IMR-90 (cell line): Measurements from ENCODE around the genes HTR3C and THPO.

GRCh38 chr3:181715995-181716476, 4.3 kb downstream of the SOX2 start:
- RRBS: no CpG with 5 or more reads among the region's 5 CpGs
CAGE:
- cytosol, long polyA plus RNA: no peak
- long polyA plus RNA: no peak
- nucleus, long polyA plus RNA: no peak

DNA sequence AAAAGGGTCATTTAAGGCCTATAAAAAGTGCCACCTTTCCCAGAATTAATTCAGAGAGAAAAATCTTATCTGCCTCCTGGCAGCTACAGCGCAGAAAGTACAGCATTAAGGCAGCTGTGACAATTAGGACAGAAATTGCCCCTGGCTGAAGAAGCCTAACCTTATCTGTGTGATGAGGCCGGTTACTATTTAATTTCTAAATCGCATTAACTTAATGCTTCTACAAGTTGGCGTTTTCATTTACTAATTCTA, 1.2 kb downstream of the ATP11B start:
- RRBS: no CpG with 5 or more reads among the region's 4 CpGs
CAGE:
- cytosol, long polyA plus RNA: no peak
- long polyA plus RNA: no peak
- nucleus, long polyA plus RNA: no peak

- RRBS: no CpG with 5 or more reads among the region's 7 CpGs
CAGE:
- cytosol, long polyA plus RNA: no peak
- long polyA plus RNA: no peak
- nucleus, long polyA plus RNA: no peak
Observed at GRCh38 chr3:182814277-182814897, 21.1 kb downstream of the ATP11B start.

- RRBS: no CpG with 5 or more reads among the region's 3 CpGs
CAGE:
- cytosol, long polyA plus RNA: no peak
- long polyA plus RNA: no peak
- nucleus, long polyA plus RNA: no peak
Observed at GRCh38 chr3:182890699-182891262, 89.6 kb downstream of the DCUN1D1 start.

DNA sequence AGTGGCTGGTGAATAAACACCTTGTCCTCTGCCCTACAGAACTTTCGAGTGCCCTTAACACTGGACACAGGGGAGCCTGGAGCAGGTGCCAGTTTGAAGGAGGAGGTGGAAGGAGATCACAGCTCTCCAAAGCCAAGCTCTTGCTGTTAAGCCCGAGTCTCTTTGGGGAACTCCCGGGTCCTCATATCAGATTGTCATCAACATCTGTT, 31.3 kb downstream of the LAMP3 start:
- RRBS: no CpG with 5 or more reads among the region's 3 CpGs
CAGE:
- cytosol, long polyA plus RNA: no peak
- long polyA plus RNA: no peak
- nucleus, long polyA plus RNA: no peak

GRCh38 chr3:183370814-183371291, 57.6 kb downstream of the MCF2L2 start:
- RRBS: no CpG with 5 or more reads among the region's 4 CpGs
CAGE:
- cytosol, long polyA plus RNA: no peak
- long polyA plus RNA: no peak
- nucleus, long polyA plus RNA: no peak

DNA sequence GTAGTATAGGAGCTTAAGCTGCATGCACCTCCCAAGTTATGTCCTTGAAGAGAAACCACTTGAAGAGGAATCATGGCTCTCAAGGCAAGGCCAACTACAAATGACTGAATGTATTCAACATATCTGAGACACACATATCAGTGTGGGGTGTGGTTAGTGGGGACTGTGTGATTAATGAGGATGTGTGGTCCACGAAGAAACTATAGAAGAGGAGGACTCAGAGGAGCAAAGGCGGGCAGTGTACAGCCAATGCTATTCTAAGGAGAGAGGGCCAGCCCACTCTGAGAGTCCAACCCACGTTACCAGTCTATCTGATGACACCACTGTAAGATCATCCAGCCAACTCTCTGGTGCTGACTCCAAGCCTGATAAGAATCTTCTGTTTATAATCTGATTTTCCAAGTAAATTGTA, 47.3 kb downstream of the MCF2L2 start:
- RRBS: no CpG with 5 or more reads among the region's 3 CpGs
CAGE:
- cytosol, long polyA plus RNA: no peak
- long polyA plus RNA: no peak
- nucleus, long polyA plus RNA: no peak

DNA sequence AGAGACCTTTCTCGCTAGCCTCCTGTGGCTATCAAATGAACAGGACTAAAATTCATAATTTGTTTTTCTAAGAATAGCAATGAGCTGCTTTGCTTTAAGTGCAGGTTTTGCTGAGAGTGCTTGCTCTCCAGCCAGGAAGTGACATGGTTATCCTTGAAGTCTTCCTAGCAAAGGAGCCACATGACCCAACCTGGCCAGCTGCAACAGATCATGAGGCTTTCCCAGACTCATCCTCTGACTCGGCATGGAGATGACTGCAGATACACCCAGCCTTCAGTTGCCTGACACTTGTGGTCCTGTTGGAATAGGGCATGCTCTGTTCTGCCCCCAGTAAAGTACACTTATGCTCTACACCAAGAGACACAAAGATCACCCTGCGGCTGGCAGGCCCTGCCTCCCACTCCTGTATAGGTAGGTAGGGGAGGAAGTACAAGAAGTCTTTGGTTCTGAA, 35.9 kb downstream of the MCF2L2 start:
- RRBS: no CpG with 5 or more reads among the region's 3 CpGs
CAGE:
- cytosol, long polyA plus RNA: no peak
- long polyA plus RNA: no peak
- nucleus, long polyA plus RNA: no peak

DNA sequence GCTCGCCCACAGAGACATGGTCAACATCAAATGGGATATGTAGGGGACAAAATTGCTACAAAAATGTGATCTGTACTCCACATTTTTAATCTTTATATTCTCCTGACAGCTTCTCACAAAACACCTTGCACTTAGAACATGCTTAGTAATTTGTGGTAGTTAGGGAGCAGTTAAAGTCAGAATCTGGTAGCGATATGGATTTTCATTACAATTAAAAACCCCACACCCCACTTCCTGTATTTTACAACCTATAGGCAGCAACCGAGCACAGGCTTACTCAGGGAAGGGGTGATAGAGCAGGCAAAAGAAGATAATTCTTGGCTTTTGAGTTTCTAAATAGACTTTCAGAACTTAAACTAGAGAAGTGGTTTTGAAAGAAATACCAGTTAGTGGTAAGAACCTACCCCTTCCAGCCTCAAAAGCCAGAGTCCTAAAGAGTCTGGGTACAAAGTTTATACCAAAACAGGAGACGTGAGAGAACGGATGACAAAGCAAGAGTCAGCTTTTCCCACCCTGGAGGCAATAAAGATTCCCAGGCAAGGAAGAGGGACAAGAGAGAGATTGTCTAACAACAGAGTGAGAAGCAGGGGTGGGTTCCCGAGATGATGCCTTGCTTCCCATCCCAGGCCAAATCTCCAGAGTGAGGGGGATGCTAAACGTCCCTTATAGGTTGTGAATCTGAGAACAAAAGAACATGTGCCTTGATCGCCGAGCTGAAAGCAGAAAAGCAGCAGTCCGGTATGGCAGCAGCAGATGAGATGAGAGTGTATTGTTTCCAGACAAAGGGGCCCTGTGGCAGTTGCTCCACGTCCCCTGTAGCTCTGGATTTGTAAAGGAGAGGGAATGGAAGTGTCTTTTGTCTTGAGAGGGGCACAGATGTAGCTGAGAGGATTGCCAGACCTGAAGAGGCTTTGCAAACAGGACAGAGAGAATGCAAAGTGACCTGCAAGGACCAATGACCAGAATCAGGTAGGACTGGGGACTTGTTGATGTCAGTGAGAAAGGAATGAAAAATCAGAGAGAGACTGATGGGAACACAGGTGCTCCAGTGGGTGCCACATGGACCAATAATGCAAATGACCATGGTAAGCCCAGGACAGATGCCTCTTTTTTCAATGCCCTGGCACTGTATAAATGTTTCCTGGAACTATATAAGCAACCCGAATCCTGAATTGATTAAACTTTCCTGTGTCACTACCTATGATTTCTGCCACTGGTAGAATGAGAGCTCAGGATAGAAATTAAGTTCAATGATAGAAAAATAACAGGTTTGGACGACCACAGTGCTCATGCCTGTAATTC, 36.7 kb downstream of the KLHL6 start:
- RRBS: no CpG with 5 or more reads among the region's 13 CpGs
CAGE:
- cytosol, long polyA plus RNA: no peak
- long polyA plus RNA: no peak
- nucleus, long polyA plus RNA: no peak

- RRBS: no CpG with 5 or more reads among the region's 3 CpGs
CAGE:
- cytosol, long polyA plus RNA: no peak
- long polyA plus RNA: no peak
- nucleus, long polyA plus RNA: no peak
Observed at GRCh38 chr3:183541639-183542153, 13.8 kb downstream of the KLHL6 start.

GRCh38 chr3:183552026-183552294, 3.5 kb downstream of the KLHL6 start:
- RRBS: no CpG with 5 or more reads among the region's 5 CpGs
CAGE:
- cytosol, long polyA plus RNA: no peak
- long polyA plus RNA: no peak
- nucleus, long polyA plus RNA: no peak

- RRBS: no CpG with 5 or more reads among the region's 2 CpGs
CAGE:
- cytosol, long polyA plus RNA: no peak
- long polyA plus RNA: no peak
- nucleus, long polyA plus RNA: no peak
Observed at GRCh38 chr3:183783201-183783504, 42.2 kb downstream of the MAP6D1 start.

DNA sequence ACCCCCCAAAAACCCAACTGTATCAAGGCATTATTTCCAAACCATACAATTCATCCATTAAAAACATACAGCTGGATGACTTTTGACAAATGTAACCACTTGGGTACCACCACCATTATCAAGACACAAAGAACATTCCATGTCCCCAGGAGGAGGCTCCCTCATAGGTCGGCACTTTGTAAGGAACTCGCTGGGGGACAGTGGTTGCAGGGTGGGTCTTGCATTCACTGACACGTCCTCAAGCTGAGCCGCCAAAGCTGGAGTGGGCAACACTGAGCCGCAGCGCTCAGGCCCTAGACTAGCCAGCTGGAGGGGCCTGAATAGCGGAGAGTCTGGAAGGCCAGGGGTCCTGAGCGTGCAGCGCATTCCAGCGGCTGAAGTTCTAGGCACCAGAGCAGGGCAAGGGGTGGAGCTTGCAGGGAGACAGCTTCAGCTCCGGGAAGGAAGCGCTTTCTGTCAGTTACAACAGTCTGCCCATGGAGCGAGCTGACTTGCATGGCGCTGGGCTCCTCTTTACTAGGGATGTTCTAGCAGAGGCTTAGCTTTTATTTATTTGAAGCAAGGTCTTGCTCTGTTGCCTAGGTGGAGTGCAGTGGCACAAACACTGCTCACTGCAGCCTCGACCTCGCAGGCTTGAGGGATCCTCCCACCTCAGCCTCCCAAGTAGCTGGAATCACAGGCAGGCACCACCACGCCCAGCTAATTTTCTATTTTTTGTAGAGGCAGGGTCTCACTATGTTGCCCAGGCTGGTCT, 2.7 kb downstream of the MAP6D1 start:
- RRBS: no CpG with 5 or more reads among the region's 17 CpGs
CAGE:
- cytosol, long polyA plus RNA: no peak
- long polyA plus RNA: no peak
- nucleus, long polyA plus RNA: no peak

DNA sequence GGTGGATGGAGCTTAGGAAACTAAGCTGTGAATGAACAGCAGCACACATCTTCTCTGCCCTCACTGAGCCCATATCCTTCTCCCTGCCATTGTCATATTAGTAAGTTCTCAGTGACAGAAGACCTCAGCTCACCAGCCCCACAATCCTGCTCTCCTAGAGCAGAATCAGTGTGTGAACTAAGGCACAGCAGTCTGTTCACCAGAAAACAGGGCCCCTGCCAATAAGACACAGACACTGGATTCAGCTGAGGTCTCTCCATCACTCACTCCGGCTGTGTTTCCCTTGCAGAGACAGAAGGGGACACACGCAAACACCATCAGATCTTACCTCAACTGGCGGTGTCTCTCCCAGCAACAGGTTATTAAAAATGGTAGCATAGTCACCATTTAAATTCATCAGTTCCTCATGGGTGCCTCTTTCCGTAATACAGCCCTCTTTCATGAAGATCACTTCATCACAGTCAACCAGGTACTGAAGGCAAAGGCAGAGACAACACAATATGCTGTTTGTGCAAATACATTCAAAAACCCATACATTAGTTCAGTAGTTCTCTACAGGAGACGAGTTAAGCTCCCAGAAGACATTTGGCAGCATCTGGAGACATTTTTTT, 56.4 kb downstream of the ABCC5 start:
- RRBS: no CpG with 5 or more reads among the region's 5 CpGs
CAGE:
- cytosol, long polyA plus RNA: no peak
- long polyA plus RNA: no peak
- nucleus, long polyA plus RNA: no peak

- RRBS: no CpG with 5 or more reads among the region's 4 CpGs
CAGE:
- cytosol, long polyA plus RNA: no peak
- long polyA plus RNA: no peak
- nucleus, long polyA plus RNA: no peak
Observed at GRCh38 chr3:184052820-184053275, at the start of gene HTR3C. TSS of gene HTR3C (plus strand) at chr3:184053047.

GRCh38 chr3:184156118-184156557, 961 bp downstream of the DVL3 start:
- RRBS: no CpG with 5 or more reads among the region's 16 CpGs
CAGE:
- cytosol, long polyA plus RNA: no peak
- long polyA plus RNA: no peak
- nucleus, long polyA plus RNA: no peak

GRCh38 chr3:184169953-184170597, 4.6 kb upstream of the AP2M1 start:
- RRBS: 84% methylated on average over 27 of the region's 50 CpGs
CAGE:
- cytosol, long polyA plus RNA: no peak
- long polyA plus RNA: no peak
- nucleus, long polyA plus RNA: no peak

DNA sequence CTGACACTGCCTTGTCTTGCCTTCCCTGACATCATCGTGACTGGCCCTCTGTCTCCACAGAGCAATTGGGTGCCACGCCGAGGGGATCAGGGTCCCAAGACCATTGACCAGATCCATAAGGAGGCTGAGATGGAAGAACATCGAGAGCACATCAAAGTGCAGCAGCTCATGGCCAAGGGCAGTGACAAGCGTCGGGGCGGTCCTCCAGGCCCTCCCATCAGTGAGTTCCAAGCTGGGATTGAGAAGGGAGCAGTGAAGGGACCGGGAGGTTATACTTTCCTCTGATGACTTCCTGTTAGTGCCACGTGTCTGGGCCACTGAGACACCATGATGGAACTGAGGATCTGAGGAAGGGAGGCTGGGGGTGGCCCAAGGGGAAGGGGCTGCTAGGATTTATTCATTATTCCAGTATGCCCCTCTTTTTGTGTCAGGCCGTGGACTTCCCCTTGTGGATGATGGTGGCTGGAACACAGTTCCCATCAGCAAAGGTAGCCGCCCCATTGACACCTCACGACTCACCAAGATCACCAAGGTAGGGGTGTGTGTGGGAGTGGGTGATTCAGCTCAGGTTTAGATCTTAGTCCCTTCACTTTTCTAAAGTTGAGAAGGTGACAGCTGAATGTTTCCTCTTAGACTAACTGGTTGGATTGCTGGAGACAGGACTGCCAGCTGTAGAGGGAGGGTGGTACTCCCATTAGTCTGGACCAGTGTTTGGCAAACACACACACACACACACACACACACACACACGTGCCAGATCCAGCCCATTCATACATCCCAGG, 11.2 kb downstream of the EIF4G1 start:
- RRBS: no CpG with 5 or more reads among the region's 13 CpGs
CAGE:
- cytosol, long polyA plus RNA: no peak
- long polyA plus RNA: no peak
- nucleus, long polyA plus RNA: no peak

- RRBS: no CpG with 5 or more reads among the region's 23 CpGs
CAGE:
- cytosol, long polyA plus RNA: no peak
- long polyA plus RNA: no peak
- nucleus, long polyA plus RNA: no peak
Observed at GRCh38 chr3:184359574-184360870, 1.4 kb downstream of the CLCN2 start.

GRCh38 chr3:184377581-184378548, at the start of gene THPO:
TSS of gene THPO (minus strand) at chr3:184378207.
- RRBS: no CpG with 5 or more reads among the region's 9 CpGs
CAGE:
- cytosol, long polyA plus RNA: no peak
- long polyA plus RNA: no peak
- nucleus, long polyA plus RNA: no peak